ENCODE data around the genes ZCRB1, PUS7L and ANO6.

- RRBS: no CpG with 5 or more reads among the region's 11 CpGs
CAGE:
- cytosol, long polyA plus RNA: no peak
- long polyA plus RNA: no peak
- nucleus, long polyA plus RNA: no peak
Measured at GRCh38 chr12:42145177-42145690, 560 bp upstream of the GXYLT1 start.

GRCh38 chr12:42205984-42206611 is 31.9 kb downstream of the YAF2 start:
- RRBS: no CpG with 5 or more reads among the region's 12 CpGs
CAGE:
- cytosol, long polyA plus RNA: no peak
- long polyA plus RNA: no peak
- nucleus, long polyA plus RNA: start-site peak on the minus strand at chr12:42206344-42206358, 5 and 8 reads in 2 replicates

- RRBS: 1% methylated on average over 68 of the region's 99 CpGs
CAGE:
- cytosol, long polyA plus RNA: start-site peak on the minus strand at chr12:42237610-42237619, 21 and 36 reads in 2 replicates; start-site peak on the minus strand at chr12:42237672-42237768, 34 and 29 reads in 2 replicates
- long polyA plus RNA: start-site peak on the minus strand at chr12:42237617-42237744, 71 and 109 reads in 2 replicates
- nucleus, long polyA plus RNA: no peak
Measured at GRCh38 chr12:42237352-42238163, 490 bp downstream of the YAF2 start.

DNA sequence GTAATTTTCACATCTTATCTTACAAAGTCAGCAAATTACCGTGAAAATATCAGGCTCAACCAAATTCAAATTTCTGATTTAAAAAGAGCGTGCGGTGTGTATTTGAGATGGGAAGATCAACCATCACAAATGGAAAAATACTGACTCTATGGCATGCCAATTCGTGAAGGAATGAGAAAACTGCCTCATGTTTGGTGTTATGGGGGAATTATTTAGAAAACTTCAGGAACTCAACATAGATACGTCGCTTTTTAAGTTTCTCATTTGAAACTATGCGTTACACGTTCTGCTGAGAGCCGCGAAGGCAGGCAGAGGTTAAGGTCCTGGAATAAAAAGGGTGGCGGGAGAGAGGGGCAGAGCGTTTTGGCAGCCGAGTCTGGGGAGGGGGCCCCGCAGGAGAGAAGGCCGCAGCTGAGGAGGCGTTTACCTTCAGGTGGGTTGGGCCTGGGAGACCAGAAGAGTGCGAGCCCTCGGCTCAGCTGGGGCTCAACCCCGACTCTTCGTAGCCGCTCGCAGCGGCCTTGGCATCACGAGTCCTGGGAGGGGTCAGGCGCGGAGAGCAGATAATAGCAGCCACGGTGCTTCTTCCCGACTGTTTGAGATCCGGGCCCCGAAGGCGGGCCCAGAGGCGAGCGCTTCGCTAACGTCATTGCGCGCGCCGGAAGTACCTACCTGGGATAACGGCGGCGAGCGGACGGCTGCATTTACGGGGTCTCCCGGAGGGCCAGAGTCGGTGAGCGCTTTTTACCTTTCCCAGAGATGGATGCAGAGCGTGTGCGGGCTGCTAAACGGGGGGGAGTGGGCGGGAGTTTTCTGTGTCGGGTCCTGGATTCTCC is at the start of gene ZCRB1:
Gene ZCRB1 (minus strand): TSS at position 598 of the 836 bp plus-strand sequence.
- RRBS: 1% methylated on average over 18 of the region's 53 CpGs
CAGE:
- cytosol, long polyA plus RNA: start-site peak on the minus strand centred at position 605 of the sequence, 39 bp wide, 254 and 229 reads in 2 replicates; start-site peak on the plus strand centred at position 697 of the sequence, 66 bp wide, 565 and 727 reads in 2 replicates
- long polyA plus RNA: start-site peak on the minus strand centred at position 605 of the sequence, 40 bp wide, 299 and 271 reads in 2 replicates; start-site peak on the plus strand centred at position 694 of the sequence, 61 bp wide, 246 and 735 reads in 2 replicates
- nucleus, long polyA plus RNA: start-site peak on the minus strand centred at position 598 of the sequence, 17 bp wide, 26 and 105 reads in 2 replicates; start-site peak on the plus strand centred at position 694 of the sequence, 61 bp wide, 243 and 111 reads in 2 replicates

DNA sequence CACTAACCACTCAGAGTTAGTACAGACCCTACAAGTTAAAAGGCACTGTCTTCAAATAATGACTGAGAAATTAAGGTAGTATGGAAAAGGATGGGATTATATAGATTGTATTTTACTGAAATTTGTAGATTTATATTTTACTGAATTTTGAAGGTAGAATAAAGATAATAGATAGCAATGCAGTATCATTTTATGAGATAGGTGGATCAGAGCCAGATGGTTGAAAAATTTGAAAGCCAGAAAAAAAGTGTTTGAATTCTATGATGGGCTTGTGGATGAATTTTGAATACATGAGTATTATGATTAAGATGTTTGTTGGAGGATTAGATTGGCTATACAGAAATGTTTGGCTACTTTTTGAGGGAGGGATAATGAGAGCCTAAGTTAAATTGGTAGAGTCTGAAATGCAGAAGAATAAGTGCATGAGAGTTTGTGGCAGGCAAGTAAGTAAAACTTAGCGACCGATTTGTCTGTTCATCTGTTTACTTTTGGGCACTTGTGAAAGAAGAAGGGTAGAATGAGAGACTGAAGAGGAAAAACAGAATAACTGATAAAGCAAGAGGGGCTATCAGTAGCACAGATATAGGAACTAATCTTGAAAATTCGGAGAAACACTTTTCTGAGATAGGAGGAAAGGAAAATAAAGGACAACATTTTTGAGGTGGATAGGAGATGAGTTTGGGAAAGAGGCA is 90.9 kb downstream of the PPHLN1 start:
- RRBS: no CpG with 5 or more reads among the region's 3 CpGs
CAGE:
- cytosol, long polyA plus RNA: no peak
- long polyA plus RNA: no peak
- nucleus, long polyA plus RNA: no peak

- RRBS: no CpG with 5 or more reads among the region's 3 CpGs
CAGE:
- cytosol, long polyA plus RNA: no peak
- long polyA plus RNA: no peak
- nucleus, long polyA plus RNA: no peak
Measured at GRCh38 chr12:42422162-42422680, 96.3 kb downstream of the PPHLN1 start.

DNA sequence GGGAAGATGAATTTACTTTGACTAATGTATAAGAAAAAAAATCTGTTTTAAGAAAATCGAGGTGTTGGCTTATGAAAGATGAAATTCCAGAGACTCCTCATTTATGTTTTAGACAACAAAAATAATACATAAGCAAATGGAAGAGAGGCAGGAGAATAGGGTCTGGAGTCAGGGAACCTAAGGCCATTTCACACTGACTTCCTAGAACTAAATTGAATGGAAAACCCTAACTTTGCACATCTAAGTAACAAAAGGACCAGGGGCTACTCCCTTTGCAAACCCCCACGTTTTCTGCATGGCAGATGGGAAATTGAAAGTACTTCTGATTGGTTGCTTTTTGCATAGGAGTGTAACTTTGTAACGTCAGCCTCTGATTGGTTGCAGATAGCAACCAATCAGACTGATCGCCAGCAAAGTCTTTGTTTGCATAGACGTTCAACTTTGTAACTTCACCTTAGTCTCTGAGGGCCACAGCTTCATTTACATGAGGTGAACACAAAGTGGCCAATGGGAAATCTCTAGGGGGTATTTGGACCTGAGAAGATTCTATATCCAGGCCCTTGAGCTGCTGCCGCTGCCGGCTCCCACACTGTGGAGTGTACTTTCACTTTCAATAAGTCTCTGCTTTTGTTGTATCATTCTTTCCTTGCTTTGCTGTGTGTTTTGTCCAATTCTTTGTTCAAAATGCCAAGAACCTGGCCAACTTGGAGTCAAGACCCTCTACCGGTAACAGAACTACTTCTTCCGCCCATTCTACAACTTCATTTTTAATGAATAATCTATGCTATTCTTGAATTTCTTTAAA is 102.4 kb upstream of the PRICKLE1 start:
- RRBS: no CpG with 5 or more reads among the region's 9 CpGs
CAGE:
- cytosol, long polyA plus RNA: no peak
- long polyA plus RNA: no peak
- nucleus, long polyA plus RNA: no peak

GRCh38 chr12:42734443-42734780 is 144.9 kb upstream of the PRICKLE1 start:
- RRBS: no CpG with 5 or more reads among the region's 5 CpGs
CAGE:
- cytosol, long polyA plus RNA: no peak
- long polyA plus RNA: no peak
- nucleus, long polyA plus RNA: no peak

GRCh38 chr12:43758018-43758828 is at the start of gene PUS7L:
PUS7L (minus strand) TSS chr12:43758790.
- RRBS: no CpG with 5 or more reads among the region's 25 CpGs
CAGE:
- cytosol, long polyA plus RNA: no peak
- long polyA plus RNA: no peak
- nucleus, long polyA plus RNA: start-site peak on the minus strand at chr12:43758717-43758795, 45 and 164 reads in 2 replicates

DNA sequence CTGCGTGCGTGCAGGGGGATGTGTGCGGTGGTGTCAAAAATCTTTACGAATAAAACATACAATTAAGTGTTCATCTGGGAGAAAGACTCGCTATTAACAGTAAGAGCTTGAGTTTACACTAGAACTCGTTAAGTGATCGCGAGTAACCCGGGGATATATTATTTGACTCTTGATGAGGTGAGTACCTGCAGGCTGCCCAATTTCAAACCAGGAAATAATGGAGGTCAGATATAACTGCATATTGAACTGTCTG is 852 bp downstream of the TWF1 start:
- RRBS: no CpG with 5 or more reads among the region's 9 CpGs
CAGE:
- cytosol, long polyA plus RNA: no peak
- long polyA plus RNA: no peak
- nucleus, long polyA plus RNA: no peak

DNA sequence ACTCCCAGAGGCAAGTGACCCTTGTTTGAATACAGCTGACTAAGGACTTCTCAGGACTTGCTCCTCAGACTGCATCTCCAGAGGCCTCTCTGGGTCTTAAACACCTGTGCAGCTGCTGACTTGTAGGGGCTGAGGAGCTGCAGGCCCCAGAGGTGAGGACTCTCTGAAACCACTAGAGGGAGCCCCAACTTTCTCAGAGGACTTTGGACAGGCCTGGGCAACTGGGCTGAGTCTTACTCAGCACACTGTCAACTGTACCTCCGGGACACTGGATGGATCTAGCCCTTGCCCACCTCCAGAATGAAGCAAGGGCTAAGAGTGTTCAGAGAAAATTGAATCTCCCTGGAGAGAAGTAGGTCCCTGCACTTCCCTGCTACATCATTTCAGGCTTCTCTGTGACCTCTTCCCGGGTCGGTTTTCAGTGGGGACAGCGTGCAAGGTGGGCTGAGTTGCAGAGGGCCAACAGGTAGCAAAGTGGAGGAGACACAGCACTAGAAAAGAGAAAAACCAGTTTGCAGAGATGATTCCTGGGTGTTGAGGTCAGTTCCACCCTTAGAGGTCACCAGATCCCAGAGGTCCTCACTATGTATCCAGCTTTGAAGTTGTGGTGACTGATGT is 164.6 kb downstream of the TMEM117 start:
- RRBS: no CpG with 5 or more reads among the region's 4 CpGs
CAGE:
- cytosol, long polyA plus RNA: no peak
- long polyA plus RNA: no peak
- nucleus, long polyA plus RNA: no peak

DNA sequence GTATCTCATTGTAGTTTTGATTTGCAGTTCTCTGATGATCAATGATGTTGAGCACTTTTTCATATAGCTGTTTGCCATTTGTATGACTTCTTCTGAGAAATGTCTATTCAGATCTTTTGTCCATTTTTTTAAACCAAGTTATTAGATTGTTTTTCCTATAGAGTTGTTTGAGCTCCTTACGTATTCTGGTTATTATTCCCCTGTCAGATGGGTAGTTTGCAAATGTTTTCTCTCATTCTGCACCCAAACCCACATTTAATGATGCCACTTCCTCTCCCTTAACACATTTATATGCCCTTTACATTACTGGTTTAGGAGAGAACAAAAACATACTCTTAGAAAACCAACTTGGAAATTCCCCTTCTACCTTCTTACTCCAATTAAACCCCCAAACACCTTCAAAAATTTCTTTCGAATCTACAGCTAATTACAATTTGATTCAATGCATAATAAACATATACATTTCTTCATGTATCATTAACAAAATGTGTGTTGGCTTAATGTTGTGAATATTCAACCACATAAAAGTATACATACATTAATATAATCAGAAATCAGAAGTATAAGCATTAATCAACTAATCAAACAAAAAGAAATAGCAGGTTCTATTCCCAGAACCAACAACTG is 48.0 kb downstream of the NELL2 start:
- RRBS: no CpG with 5 or more reads among the region's 2 CpGs
CAGE:
- cytosol, long polyA plus RNA: no peak
- long polyA plus RNA: no peak
- nucleus, long polyA plus RNA: no peak

DNA sequence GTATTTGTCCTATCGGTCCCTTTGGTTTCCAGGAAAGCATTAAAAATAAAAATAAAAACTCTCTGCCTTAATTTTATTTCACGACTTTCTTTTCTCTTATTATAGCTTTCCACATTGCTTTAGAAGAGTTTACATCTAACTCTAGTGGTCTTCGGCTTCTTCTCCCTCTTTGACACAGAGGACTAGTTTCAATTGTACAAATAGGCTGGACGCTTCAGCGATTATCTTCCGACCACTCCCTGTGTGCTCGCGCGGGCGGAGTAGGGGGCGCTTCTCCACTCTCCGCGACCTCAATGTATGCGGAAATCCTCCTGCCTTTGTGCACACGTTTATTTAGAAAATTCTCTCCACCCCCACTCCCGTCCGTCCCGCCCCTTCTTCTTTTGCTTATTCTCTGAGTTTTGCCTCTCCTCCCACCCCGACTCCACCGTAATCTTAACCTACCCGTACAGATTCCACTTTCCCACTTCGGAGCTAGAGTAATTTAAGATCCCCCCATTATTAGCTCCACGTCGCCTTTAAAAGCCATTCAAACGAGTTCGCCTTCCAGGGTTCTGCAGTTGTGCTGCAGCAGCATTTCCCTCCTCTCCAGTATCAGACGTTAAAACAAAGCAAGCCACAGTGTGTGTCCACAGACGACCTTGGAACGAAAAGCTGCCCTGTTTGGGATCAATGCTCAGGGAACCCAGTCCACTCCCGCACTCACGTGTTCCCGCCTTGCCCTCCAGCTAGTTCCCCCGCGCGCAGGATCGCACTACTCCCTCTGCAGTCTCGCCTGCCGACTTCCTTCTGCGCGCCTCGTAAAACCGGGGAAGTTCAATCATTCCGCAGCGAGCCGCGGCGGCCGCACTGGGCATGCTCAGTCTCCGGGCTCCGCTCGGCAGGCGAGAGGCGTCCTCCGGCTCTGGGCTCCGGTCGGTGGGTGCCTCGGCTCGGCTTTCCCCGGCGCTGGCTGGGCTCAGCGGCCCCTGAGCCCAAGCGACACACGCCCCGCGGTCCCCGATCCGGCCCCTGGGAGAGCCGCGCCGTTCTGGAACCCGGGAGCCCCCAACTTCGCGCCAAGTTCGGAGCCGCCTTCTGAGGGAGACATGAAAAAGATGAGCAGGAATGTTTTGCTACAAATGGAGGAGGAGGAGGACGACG is at the start of gene ANO6:
Gene ANO6 (plus strand): TSS at position 862 of the 1,143 bp plus-strand sequence.
- RRBS: under 1% methylated on average over 17 of the region's 77 CpGs
CAGE:
- cytosol, long polyA plus RNA: no peak
- long polyA plus RNA: start-site peak on the plus strand centred at position 879 of the sequence, 54 bp wide, 46 and 175 reads in 2 replicates
- nucleus, long polyA plus RNA: start-site peak on the plus strand centred at position 889 of the sequence, 66 bp wide, 52 and 304 reads in 2 replicates

DNA sequence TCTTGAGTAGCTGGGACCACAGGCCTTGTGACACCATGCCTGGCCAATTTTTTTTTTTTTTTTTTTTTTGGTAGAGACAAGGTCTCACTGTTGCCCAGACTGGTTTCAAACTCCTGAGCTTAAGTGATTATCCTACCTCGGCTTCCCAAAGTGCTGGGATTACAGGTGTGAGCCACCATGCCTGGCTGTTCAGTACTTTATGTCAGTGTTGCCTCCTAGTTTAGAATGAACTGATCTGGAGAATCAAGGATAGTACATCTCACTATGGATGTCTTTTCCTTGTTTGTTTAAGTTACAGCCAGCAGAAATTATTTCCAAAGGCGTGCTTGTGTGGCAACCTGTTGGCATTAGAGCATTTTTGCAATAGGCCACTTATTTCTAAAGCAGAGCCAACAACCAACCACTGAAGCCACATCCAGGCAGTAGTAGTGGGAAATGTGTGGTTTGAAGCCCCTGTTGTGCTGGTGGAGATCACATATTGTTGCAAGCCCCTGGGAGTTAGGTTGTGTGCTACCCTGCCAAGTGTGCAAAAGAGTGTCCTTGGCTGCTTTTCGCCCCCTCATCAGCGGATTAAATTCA is 3.7 kb downstream of the ANO6 start:
- RRBS: no CpG with 5 or more reads among the region's 4 CpGs
CAGE:
- cytosol, long polyA plus RNA: no peak
- long polyA plus RNA: no peak
- nucleus, long polyA plus RNA: no peak

GRCh38 chr12:45518433-45518904 is 211.0 kb upstream of the ARID2 start:
- RRBS: 52% methylated on average over 4 of the region's 8 CpGs
CAGE:
- cytosol, long polyA plus RNA: no peak
- long polyA plus RNA: no peak
- nucleus, long polyA plus RNA: no peak

DNA sequence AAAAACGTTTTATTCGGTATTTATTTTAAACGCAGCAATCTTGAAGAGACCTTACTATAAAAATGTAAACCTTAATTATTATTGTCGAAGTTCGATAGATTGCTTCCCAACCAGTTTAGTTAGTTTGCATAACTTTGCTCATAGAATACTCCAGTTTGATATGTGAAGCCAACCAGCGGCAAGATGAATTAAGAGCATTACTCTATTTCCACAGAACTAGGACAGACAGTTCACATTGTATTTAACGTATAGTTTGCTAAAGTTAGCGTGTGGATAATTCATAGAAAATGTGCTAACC is 1.3 kb upstream of the ARID2 start:
- RRBS: no CpG with 5 or more reads among the region's 8 CpGs
CAGE:
- cytosol, long polyA plus RNA: no peak
- long polyA plus RNA: no peak
- nucleus, long polyA plus RNA: no peak

DNA sequence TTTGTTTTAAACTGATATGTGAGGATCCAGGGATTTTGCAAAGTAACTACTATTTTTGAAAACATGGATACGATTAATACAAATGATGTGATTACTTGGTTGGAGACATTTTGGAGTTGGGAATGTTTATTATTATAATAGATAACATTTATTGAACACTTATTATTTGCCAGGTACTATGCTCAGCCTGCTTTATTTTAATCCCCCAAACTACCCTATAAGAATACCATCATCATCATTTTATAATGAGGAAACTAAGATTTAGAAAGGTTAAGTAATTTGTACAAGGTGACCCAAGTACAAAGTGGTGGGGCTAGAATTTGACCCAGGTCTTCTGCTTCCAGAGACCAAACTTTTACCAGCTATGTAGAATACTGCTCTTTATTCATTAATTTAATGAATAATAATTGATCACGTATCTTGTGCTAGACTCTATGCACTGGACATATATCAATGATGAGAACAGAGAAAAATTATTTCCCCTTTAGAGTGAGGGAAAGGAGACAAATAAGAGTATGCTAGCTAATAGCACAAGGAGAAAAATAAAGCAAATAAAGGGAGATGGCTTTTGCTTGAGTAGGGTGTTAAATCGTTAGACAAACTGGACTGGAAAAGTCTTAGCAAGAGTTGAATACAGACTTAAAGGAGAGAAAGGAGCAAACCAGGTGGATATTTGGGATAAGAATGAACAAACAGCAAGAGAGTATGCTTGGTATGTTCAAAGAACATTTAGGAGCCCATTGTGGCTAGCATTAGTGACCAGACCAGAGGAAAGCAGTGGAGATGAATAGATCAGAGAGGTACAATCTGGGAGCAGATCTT is 21.3 kb downstream of the ARID2 start:
- RRBS: no CpG with 5 or more reads among the region's 3 CpGs
CAGE:
- cytosol, long polyA plus RNA: no peak
- long polyA plus RNA: no peak
- nucleus, long polyA plus RNA: no peak

DNA sequence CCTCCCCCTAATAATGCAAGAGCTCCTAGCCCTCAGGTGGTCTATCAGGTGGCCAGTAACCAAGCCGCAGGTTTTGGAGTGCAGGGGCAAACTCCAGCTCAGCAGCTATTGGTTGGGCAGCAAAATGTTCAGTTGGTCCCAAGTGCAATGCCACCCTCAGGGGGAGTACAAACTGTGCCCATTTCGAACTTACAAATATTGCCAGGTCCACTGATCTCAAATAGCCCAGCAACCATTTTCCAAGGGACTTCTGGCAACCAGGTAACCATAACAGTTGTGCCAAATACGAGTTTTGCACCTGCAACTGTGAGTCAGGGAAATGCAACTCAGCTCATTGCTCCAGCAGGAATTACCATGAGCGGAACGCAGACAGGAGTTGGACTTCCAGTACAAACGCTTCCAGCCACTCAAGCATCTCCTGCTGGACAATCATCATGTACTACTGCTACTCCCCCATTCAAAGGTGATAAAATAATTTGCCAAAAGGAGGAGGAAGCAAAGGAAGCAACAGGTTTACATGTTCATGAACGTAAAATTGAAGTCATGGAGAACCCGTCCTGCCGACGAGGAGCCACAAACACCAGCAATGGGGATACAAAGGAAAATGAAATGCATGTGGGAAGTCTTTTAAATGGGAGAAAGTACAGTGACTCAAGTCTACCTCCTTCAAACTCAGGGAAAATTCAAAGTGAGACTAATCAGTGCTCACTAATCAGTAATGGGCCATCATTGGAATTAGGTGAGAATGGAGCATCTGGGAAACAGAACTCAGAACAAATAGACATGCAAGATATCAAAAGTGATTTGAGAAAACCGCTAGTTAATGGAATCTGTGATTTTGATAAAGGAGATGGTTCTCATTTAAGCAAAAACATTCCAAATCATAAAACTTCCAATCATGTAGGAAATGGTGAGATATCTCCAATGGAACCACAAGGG is 122.1 kb downstream of the ARID2 start:
- RRBS: no CpG with 5 or more reads among the region's 11 CpGs
CAGE:
- cytosol, long polyA plus RNA: no peak
- long polyA plus RNA: no peak
- nucleus, long polyA plus RNA: no peak

- RRBS: no CpG with 5 or more reads among the region's 16 CpGs
CAGE:
- cytosol, long polyA plus RNA: no peak
- long polyA plus RNA: no peak
- nucleus, long polyA plus RNA: no peak
Measured at GRCh38 chr12:45926454-45927783, 63.5 kb downstream of the SCAF11 start.

- RRBS: 0% methylated on average over 6 of the region's 53 CpGs
CAGE:
- cytosol, long polyA plus RNA: no peak
- long polyA plus RNA: no peak
- nucleus, long polyA plus RNA: no peak
Measured at GRCh38 chr12:45991482-45992390, 1.4 kb upstream of the SCAF11 start.